Measurements from ENCODE around the genes CLTCL1 and HIRA.

- PRO-cap: unidirectional peak, plus-strand start at chr22:18091726; bidirectional peak, plus-strand start at chr22:18092201, minus-strand start at chr22:18092097
Measured at GRCh38 chr22:18091416-18092717, 14.1 kb downstream of the PEX26 start.

DNA sequence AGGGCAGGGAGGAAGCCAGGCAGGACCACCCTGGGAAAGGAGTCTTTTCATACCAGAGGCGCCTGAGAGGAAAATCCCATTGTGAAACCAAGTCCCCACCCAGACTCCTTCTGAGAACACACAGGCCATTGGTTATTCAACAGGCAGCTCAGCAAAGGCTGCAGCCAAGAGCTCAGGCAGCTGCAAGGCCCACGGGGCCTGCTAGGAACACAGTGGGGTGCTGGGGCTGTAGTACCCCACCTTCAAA lies 6.8 kb downstream of the PRODH start:
- PRO-cap: no peak

DNA sequence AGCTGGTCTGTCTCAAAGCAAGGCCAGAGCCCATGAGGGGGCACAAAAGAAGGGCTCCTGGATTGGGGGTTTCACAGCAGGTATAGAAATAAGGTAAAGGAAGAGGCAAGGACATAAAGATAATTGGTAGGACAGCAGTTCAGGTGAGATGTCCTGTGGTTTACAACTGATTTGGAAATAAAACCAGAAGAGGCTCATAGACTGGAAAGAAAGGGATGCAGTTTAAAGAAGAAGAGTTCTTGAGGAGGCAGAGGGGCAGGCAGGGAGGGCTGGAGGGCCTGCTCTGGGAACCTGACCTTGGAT lies 31.0 kb upstream of the SLC25A1 start:
- PRO-cap: unidirectional peak, plus-strand start at position 245 of the sequence

DNA sequence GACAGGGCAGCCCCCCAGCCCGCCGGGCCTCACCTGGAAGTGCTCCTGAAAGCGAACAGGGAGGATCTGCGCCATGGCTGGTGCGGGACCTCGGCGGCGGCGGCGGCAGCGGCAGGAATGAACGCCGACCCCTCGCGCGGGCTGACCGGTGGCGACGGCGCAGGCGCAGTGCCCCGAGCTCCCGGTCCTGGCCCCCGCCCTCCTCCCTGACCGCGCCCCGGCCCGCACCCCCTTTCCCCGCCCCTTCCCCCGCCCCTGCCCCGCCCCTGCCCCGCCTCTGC lies at the start of gene CLTCL1:
TSS of gene CLTCL1 (minus strand) at position 153 of the 281 bp plus-strand sequence.
- PRO-cap: bidirectional peak, plus-strand start outside the sequence, minus-strand start at position 119 of the sequence

GRCh38 chr22:19292980-19293187 lies 1.4 kb upstream of the CLTCL1 start:
- PRO-cap: no peak

- PRO-cap: no peak
Measured at GRCh38 chr22:19424002-19424546, 7.5 kb downstream of the HIRA start.

DNA sequence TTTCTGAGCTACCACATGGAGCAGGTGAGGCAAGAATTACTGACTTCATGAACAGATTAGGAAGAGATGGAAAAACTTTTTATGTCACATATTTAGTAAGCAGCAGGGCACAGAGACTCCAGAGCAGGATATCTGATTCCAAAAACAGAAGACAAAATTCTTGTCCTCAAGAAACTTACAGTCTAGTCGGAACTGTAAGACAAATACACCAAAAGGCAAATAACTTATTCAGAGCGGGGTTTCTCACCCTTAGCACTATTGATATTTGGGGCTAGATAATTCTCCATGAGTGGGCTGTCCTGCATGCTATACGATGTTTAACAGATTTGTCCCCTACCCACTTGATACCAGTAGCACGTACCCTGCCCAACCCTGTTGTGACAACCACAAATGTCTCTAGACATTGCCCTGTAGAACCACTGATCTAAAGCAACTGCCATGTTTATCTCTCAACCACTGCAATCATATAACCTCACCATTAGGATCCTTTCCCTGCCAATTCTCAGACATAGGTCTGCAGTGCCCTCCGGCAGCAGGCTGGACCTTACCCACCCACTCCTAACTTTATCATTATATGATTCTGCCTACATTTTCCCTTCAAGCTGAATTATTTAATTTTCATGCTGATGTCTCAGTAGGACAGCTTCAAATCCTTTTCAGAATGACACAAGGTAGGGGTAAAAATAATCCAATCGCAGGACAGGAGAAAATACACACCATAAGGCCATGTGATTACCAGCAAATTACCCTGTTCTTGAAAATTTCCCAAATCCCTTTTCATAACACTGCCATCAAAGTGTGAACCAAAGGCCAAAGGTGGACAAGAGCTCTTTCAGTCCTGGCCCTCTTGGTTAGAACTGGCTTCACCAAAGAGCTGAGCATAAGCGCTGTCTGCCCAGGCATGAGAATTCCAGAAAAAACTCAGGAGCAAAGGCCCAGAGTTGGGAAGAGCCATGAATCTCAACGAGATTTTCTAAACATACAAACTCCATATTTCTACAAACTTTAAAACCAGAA lies 4.4 kb downstream of the HIRA start:
- PRO-cap: no peak

- PRO-cap: bidirectional peak, plus-strand start at chr22:19431857, minus-strand start at chr22:19431712; bidirectional peak, plus-strand start at chr22:19432036, minus-strand start at chr22:19431966; bidirectional peak, plus-strand start at chr22:19432536, minus-strand start at chr22:19432286
Measured at GRCh38 chr22:19431563-19432632, at the start of gene HIRA. Gene HIRA (minus strand): TSS chr22:19431733.

DNA sequence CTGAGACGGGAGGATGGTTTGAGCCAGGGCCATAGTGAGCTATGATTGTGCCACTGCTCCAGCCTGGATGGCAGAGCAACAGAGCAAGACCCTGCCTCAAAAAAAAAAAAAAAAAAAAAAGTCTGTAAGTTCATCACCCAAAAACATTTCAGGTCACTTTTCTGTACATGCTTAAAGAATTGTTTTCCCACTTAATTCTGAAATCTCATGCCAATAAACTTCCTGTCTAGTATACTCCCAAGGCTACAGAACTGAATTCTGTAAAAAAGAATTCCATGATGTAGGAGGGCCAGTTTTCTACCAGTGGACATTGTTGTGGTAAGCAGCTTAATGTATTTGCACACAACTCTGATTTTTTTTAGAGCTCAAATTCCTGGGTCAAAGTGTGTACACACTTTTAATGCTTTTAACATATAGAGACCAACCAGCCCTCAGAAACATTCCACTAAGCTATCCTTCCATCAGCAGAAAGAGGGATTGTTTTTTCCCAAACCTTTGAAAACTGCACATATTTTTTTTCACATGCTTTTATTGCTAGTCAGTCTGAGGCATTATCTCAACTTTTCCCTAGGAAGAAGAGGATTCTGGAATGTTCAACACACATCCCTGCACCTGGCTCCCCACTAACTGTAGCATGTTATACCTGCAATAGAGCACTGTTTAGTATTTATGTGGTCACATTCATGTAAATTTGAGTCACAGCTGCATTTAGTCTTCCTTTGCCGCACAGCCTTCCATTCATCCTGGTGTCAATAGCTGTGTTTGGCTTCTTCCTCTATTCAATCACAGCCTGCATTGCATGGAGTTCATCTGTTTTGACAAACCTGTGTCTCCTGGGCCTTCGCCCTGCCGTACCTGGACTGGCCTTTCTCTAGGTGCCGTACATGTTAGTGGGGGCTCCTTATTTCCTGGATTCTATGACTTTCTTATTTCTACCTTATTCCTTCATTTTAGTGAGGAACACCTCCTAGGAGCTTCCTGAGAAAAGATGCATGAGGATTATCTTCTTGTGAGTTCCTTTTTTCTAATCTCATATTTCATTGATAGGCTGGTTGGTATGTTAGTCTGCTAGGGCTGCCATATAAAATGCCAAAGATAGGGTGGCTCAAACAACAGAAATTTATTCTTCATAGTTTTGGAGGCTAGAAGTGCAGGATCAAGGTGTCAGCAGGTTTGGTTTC lies 3.9 kb upstream of the C22orf39 start:
- PRO-cap: no peak

GRCh38 chr22:19483404-19484102 lies 3.8 kb downstream of the CDC45 start:
- PRO-cap: no peak

DNA sequence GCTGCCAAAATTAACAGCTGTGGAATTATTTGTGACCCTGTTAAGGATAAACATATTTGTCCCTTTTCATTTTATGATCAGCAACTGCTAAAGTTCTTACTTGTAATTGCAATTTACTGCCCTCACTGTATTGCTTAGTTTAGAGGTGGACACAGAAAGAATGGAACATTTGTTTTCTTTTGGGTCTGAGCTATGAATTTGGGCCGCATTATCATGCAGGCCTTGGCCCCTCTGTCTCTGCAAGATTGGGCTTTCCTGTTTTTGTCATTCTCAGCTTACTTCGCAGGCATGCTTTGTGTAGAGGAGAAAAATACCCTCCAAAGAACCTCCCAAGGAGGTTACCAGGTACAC lies 47.6 kb upstream of the CLDN5 start:
- PRO-cap: no peak

GRCh38 chr22:19599725-19600222 lies 75.6 kb upstream of the CLDN5 start:
- PRO-cap: no peak

DNA sequence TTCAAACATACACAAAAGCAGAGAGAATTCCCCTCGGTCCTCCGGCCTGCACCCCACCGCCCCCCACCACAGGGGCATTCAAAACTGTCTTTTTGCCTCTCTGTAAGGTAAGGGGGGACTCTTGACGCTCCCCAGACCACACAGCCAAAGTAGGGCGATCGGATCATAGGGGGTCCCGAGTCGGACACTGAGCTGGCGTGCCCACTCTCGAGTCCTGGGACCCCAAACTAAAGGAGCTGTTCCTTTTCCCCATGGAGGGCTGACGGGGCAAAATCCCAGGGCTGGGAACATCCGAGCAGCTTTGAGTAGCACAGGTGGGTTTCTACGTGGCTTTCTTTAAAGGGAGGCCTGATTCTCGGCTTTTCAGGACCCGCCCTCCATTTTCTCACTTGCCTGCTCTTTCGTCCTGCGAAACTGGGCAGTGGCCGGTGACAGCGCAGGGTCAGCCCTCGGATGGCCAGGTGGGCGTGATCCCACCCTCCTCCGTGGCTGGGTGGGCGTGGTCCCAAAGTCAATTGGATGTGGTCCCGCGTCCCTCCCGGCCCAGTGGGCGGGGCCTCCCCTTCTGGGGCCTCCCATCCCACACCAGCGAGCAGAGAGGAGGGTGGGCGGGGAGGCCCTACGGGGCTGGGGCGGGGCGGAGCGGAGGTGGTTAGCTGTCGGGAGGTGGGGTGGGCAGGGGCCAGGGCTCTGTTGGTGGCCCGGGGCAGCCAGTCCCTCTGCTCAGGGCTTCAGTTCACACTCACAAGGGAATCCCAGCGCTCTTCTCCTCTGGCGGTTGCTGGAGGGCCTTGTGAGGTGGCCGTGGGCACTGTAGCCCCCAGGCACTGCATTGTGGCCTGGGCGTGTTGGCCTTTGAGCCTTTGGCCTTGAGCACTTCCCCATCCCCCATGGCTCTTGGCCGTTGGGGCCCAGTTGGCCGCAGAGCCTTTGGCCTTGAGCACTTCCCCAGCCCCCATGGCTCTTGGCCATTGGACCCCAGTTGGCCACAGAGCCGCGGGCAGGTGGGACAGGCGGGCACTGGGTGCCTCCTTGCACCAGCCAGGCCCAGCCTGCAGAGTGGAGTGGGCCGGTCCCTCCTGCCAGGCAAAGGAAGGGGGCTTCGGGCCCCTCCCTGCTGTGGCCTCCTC lies 17.7 kb upstream of the TXNRD2 start:
- PRO-cap: bidirectional peak, plus-strand start at position 415 of the sequence, minus-strand start at position 416 of the sequence

DNA sequence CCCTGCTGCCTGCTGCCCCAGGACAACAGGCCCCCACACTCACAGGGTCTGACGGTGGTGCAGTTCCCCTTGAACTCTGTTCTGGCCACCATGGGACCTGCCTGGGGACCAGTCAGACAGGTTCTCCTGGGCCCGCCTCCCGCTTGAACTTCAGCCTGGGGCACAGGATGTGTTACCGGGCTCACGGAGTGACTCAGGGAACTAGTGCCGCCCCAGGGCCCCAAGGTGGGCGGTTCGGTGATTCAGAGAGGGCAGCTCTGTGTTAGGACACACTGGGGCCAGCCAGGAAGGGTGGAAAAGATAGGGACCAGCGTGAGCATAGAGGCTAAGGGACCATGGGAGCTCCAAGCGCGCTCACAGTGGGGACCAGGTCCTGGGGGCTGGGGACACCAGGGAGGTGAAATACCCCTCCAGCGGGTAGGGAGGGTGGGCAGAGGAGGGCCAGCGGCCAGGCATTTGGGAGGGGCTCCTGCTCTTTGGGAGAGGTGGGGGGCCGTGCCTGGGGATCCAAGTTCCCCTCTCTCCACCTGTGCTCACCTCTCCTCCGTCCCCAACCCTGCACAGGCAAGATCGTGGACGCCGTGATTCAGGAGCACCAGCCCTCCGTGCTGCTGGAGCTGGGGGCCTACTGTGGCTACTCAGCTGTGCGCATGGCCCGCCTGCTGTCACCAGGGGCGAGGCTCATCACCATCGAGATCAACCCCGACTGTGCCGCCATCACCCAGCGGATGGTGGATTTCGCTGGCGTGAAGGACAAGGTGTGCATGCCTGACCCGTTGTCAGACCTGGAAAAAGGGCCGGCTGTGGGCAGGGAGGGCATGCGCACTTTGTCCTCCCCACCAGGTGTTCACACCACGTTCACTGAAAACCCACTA lies 21.6 kb upstream of the TXNRD2 start:
- PRO-cap: bidirectional peak, plus-strand start at position 240 of the sequence, minus-strand start at position 83 of the sequence

DNA sequence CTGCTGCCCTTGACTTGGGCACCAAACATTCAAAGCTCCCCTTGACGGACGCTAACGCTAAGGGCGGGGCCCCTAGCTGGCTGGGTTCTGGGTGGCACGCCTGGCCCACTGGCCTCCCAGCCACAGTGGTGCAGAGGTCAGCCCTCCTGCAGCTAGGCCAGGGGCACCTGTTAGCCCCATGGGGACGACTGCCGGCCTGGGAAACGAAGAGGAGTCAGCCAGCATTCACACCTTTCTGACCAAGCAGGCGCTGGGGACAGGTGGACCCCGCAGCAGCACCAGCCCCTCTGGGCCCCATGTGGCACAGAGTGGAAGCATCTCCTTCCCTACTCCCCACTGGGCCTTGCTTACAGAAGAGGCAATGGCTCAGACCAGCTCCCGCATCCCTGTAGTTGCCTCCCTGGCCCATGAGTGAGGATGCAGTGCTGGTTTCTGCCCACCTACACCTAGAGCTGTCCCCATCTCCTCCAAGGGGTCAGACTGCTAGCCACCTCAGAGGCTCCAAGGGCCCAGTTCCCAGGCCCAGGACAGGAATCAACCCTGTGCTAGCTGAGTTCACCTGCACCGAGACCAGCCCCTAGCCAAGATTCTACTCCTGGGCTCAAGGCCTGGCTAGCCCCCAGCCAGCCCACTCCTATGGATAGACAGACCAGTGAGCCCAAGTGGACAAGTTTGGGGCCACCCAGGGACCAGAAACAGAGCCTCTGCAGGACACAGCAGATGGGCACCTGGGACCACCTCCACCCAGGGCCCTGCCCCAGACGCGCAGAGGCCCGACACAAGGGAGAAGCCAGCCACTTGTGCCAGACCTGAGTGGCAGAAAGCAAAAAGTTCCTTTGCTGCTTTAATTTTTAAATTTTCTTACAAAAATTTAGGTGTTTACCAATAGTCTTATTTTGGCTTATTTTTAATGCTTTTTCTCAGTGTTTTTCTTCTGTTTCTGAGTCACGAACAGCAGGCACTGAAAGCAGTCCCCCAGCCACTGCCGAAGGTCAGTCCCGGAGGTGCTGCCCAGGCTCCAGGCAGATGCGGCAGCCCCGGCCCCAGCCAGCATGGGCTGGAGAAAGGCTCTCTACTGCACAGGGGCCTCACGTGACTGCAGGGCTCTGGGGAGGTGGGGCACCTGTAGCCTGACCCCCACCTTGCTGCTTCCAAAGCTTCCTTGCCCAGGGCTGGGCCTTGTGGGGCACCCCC lies 27.8 kb upstream of the TXNRD2 start:
- PRO-cap: no peak

- PRO-cap: no peak
Measured at GRCh38 chr22:20083101-20083741, 3.2 kb downstream of the DGCR8 start.

DNA sequence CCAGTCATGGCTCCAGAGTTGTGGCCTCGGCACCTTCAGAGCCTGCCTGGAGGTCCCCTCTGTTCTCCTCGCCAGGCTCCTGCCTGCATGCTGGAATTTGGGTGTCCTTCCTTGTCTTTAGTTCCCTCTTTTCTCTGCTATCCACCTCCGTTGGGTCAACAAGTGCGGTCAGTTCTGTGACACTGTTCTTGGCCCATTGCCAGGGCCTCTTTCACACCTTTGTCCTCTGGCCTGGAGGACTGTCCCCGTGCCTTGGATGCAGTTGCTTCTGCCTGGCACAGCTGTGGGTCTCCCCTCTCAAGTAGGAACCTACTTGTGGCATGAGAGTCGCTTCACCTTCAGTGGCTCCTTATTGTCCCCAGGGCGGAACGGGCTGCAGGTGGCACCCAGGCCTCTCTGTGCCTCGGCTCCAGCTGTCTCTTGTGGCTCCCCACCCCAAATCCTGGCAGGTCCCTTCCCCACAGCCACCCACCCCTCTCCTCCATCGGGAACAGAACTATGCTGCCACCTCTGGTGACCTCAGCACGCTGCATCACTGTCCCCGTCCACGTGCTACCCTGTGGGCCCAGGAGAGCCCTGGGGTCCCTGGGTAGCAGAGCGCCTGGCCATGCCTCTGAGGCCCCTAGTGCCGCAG lies 4.7 kb downstream of the DGCR8 start:
- PRO-cap: no peak

DNA sequence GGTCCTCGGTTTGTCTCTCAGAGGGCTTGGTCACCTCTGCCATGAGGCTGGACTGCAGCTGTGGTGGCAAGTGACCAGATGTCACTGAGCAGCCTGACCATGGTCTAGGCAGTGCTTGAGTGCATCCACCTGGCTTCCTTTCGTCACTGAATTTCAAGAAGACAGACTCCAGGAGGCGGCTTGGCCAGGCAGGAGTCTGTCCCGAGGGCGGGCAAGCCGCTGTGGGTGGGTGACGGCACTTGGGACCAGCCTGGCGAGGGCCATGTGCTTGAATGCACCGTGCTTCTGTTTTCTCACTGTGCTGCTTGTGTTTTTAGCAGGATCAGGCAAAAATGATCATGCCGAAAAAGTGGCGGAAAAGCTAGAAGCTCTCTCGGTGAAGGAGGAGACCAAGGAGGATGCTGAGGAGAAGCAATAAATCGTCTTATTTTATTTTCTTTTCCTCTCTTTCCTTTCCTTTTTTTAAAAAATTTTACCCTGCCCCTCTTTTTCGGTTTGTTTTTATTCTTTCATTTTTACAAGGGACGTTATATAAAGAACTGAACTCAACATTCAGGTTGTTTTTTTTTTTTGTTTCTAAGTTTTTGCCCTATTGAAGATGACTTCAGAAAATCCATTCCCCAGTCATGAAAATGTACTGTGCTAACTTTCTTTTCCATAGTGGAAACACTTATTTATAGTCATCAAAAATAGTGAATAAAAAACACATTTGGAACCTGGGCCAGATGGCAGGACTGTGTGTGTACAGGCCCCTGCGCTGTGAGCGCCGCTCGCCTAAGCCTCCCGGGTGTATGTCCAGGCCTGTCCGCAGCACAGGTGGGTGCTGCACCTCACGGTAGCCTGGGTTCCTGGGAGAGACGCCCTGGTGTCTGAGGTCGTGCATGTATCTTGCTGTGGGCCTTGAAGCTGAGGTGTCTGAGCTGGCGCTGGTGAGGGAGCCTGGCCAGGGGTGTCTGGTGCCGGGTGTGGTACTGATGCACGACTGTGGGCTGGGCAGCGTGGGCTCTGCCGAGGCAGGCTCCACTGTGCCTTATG lies 4.7 kb upstream of the ZDHHC8 start:
- PRO-cap: no peak

- PRO-cap: no peak
Measured at GRCh38 chr22:20155171-20155921, 4.5 kb upstream of the CCDC188 start.

GRCh38 chr22:20211884-20212634 lies 56.1 kb downstream of the RTN4R start:
- PRO-cap: unidirectional peak, minus-strand start at chr22:20212147